Measurements from ENCODE around the genes INTS4 and KCTD21.

- PRO-cap: no peak
Measured at GRCh38 chr11:77611309-77611818, 21.6 kb downstream of the AQP11 start.

GRCh38 chr11:77622255-77622716 lies 15.3 kb downstream of the CLNS1A start:
- PRO-cap: no peak

- PRO-cap: no peak
Measured at GRCh38 chr11:77991020-77991454, 3.4 kb downstream of the INTS4 start.

DNA sequence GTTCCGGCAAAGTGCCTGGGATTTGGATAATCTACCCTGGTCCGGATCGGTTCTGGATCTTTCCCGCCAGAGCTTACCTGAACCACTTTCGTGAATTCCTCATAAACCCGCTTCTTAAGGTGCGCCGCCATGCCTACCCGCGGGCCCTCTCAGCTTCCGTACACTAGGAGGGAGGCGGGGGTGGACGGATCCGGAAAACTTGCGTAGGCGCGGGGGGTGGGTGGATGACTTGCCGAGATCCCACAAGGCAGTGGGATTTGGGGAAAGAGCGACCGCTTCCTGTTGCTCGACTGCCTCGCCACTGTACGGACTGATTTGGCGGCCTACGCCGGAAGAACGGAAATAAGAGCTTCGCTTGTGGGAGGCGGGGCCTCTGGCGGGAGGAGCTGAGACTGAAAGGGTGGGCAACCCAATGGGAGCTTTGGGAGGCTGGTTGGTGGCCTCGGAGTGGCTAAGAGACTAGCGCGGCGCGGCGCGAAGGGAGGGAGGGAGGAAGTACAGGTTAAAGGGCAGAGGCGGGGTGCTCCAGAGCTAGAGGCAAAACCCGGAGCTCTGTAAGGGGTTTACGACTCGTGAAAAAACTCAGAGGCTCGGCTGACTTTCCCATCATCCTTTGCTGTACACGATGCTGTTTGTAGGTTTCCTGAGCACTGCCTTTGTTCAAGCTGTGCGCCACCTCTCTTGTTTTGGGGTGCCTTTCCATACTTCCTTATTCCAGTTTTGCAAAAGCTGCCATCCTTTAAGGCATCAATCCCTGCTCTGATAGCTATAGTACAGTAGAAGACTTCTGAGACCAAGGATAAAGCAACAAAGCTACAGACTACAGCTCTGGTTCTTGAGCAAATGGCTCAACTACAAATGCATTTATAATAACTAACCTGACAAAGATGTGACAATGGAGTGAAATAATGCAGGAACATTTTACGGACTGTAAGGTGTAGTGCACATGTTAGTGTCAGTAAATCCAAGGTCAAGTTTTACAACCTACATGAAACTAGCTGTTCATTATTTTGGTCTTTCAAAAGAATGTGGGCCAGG lies at the start of gene INTS4:
INTS4 (minus strand) TSS at position 156 of the 1,038 bp plus-strand sequence.
- PRO-cap: bidirectional peak, plus-strand start at position 250 of the sequence, minus-strand start at position 151 of the sequence; bidirectional peak, plus-strand start at position 505 of the sequence, minus-strand start at position 317 of the sequence

DNA sequence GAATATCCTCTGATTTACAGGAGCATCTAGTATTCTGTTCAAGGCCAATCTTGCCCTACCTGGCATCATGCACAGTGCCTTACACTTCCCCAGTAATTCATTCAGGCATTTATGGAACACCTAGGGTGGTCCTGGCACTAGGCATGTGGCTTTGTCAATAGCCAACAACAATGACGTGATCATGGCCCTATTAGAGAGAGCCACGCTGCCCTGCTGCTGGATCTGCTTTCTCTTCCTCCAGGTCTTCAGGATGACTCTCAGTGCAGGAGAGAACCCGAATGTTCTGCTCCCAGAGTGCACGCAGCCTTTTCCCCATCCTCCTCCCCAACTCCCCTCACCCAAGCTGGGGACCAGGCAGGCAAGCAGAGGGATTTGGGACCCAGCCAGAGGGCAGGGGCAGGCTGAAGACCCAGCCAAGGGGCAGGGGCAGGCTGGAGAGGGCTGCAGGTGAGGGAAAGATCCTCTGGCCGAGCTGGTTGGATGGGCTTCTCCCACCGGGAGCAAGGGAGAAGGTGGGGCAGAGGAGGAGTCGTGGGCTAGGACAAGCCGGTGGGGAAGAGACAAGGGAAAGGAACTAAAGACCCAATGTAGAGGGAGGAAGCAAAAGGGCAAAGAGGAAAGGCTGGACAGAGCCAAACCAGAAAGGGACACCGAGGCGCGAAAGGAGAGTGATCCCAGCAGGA lies 632 bp downstream of the KCTD14 start:
- PRO-cap: no peak

GRCh38 chr11:78039856-78040866 lies 17.1 kb upstream of the KCTD14 start:
- PRO-cap: no peak

- PRO-cap: no peak
Measured at GRCh38 chr11:78131781-78132893, 7.3 kb downstream of the ALG8 start.

DNA sequence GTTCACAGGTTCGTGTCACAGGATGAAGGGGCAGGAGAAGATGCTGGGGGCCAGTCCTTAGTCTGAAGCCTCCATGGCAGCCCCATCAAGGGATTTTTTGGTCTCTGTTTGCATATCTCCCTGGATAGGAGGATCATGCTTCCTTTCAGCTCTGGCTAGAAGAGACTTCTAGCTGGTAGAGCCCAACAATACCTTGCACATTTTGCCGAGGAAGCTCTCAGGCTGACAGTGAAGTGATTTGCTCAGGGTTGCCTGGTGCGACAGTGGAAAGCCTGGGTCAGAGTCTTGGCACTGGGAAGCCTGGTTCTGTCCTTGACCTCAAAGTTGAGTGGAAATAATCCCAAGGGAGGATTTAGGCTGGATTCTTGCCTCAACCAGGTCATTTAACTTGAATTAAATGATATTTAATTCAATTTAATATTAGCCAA lies 24.3 kb upstream of the ALG8 start:
- PRO-cap: no peak

DNA sequence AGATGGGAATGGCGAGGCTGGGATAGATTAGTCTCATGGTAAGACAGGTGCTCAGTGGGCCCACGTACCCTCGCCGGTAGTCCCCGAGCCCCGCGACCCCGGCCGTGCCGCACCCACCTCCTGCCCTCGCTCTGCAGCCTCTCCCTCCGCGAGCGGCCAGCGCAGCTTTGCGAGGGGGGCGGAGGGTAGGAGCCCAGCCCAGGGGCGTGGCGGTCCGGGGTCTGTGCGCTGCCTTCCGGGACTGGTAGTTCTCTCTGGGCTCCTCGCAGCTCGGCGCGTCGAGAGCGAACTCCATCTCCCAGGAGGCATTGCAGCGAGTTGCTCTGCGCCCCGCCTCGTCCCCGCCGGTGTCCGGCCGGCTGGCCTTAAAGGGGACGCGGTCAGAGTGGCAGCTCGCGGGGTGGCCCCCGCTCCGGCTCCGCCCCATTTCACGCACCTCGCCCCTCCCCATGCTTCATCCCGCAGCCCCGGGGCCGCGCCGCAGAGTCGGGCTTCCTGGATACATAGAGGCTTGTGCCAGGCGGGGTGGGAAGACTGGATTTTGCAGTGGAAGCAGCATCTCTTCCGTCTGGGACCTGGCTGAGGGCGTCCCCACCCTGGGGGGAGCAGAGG lies at the start of gene KCTD21:
KCTD21 (minus strand) TSS at position 171 of the 612 bp plus-strand sequence.
- PRO-cap: bidirectional peak, plus-strand start at position 368 of the sequence, minus-strand start at position 133 of the sequence

- PRO-cap: no peak
Measured at GRCh38 chr11:78223356-78223925, 34.7 kb downstream of the USP35 start.

DNA sequence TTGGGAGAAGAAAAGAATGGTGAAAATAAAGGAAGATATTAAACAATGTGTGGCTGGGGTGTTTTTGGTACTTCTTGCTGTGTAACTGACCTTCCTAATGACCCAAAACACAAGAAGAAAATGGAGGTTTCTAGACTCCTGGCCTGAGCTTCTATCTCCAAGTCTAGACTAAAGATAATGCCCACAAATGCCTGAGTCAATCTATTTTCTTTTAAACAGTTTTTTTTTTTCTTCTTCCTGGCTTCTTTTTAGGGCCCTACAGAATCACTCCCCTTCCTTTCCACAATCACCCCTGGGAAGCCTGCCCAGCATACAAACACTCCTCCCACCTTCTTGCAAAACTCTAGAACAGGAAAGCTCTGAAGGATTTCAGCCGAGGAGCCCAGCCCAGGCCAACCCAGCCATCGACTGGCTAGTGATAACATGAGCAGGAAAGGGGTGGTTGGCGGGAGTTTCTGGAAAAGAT lies 68.1 kb downstream of the USP35 start:
- PRO-cap: bidirectional peak, plus-strand start at position 364 of the sequence, minus-strand start at position 170 of the sequence

- PRO-cap: no peak
Measured at GRCh38 chr11:78283717-78284841, 95.4 kb downstream of the USP35 start.

DNA sequence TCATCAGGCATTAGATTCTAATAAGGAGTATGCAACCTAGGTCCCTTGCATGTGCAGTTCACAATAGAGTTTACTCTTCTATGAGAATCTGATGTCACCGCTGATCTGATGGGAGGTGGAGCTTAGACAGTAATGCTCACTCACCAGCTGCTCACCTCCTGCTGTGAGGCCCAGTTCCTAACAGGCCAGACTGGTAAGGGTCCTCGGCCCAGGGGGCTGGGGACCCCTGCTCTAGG lies 107.2 kb downstream of the USP35 start:
- PRO-cap: no peak

DNA sequence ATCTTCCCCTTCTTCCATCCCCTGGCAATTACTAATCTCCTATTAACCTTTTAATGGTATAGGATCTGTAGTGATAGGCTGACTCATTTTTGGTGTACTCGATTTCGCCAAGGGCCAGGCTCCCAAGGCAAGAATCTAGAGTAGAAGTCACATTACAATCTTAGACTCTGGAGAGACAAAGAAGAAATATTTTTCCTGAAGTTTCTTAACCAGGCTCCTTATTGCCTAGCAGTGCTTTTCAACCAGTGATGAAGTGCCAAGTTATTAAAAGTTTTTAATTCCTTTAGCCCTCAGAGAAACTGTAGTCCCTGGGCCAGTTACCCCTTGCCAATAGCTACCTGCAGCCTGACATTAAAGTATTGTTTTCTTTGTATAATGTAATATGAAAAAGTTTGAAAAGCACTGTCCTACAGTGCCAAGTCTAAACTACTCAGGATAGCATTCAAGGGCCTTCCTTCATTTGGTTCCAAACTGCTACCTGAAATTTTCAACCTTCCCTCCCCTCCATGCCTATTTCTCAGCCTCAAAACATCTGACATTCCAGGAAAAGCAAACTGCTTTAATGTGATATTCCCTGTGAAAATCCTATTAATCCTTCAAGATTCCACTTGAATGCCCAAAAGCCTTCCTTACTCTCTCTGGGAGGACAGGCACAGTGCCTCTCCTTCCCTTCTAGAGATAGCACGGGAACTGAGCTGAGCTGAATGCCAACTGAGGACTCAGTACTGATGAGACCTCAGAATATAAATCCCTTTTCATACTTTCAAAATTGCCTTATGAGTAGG lies 113.1 kb downstream of the GAB2 start:
- PRO-cap: no peak

- PRO-cap: no peak
Measured at GRCh38 chr11:78391347-78391850, 26.2 kb downstream of the GAB2 start.

GRCh38 chr11:78392711-78393489 lies 24.7 kb downstream of the GAB2 start:
- PRO-cap: no peak

- PRO-cap: bidirectional peak, plus-strand start at chr11:78801475, minus-strand start at chr11:78801323; unidirectional peak, plus-strand start at chr11:78801475; unidirectional peak, plus-strand start at chr11:78801581
Measured at GRCh38 chr11:78801100-78801802, 226.6 kb upstream of the NARS2 start.

- PRO-cap: unidirectional peak, minus-strand start at chr11:78833261
Measured at GRCh38 chr11:78833098-78833348, 258.4 kb upstream of the NARS2 start.

DNA sequence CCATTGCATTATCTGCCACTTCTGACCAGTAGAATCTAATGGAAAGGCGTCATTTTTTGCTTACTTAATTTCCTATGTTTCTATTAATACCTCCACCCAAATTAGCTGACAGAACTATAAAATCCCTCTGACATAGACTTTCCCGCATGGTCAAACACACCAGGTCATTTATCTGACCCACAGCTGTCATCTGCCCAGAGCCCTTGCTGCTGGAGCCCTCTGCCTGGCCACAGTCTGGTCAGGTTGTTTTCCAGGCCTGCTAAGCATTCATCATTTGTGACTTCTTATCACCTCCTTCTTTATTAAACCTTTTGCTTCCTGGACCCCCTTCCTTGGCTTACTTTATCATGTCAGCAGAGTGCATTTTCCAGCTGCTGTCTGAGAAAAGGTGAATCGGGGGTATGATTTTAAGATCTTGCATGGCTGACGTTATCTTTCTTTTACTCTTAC lies 258.7 kb upstream of the NARS2 start:
- PRO-cap: no peak

GRCh38 chr11:79496921-79497239 lies 56.0 kb upstream of the TENM4 start:
- PRO-cap: no peak